Neural progenitor cell (in vitro differentiated cells): ENCODE data around the genes TXN and UGCG.

DNA sequence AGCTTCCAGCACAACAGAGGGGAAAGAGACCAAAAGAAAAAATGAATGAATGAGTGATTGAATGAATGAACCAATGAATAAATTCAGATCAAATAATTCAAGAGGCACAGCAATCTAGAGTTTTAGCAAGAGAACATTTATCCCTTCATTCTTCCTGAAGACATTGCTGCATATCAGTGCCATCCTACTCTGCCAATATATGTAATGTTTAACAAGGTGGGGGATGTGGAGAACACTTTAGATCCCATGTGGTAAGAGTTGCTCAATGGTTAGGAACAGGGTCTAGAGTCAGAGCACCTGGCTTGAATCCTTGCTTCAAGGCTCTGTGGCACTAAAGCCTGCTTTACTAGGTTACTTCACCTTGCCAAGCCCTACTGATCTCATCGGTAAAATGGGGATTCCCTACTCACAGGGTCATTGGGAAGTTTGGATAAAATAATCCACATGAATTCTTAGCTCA is 142.6 kb downstream of the PALM2AKAP2 start:
- RAMPAGE, long total RNA: no peak

DNA sequence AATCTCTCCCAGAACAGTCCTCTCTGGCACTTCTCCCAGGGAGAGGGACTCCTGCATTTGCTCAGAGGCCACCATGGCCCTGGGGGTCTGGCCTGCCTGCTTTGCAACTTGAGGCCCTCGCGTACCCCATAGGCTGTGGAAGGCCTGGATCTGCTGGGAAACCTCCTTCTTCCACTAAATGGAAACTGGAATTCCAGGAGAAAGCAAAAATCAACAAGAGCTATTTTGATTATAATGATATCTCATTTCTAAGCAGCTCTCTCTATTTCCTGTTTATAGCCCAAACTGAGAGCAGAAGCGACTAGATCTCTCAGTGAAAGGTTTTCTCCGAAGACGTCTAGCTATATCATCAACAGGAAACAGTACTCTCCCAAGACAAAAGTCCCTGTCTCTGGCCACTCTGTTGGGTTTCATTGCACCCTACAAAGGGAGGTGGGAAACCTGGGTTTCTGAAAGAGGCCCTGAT is 188.2 kb downstream of the PALM2AKAP2 start:
- RAMPAGE, long total RNA: no peak

GRCh38 chr9:110206770-110207965 is 791 bp downstream of the C9orf152 start:
- RAMPAGE, long total RNA: no peak

- RAMPAGE, long total RNA: start-site peak on the minus strand at chr9:110256480-110256604, 1,917 and 3,794 reads in 2 replicates
Observed at GRCh38 chr9:110256177-110257253, at the start of gene TXN. Gene TXN, minus strand, starts transcription at chr9:110256507.

- RAMPAGE, long total RNA: no peak
Observed at GRCh38 chr9:110604213-110604709, 24.7 kb upstream of the SVEP1 start.

- RAMPAGE, long total RNA: no peak
Observed at GRCh38 chr9:110867901-110868682, 170.2 kb downstream of the LPAR1 start.

- RAMPAGE, long total RNA: no peak
Observed at GRCh38 chr9:111385194-111385520, 55.1 kb upstream of the OR2K2 start.

DNA sequence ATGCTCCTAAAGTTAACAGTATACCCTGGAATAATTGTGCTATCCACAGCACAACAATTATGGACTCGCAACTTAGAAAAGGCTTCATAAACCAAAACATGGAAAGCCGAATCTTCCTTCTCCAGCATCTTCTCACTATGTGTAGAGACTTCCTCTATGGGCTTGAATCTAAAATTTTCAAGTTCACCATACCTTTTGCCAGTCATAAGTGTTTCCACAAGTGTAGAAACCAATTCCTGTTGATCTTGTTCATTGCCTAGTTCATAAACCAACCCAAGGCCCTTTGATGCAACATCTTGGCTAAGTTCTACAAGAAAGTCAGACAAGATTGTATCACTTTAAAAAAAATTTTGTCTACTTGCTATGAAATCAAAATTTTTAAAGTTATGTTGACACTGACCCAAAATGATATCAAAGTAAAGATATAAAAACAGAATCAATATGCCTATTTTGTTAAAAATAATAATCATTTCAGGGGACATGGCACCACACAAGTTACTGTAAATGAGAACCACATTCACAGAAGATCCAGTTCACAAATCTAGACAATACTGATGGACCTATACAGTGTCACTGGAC is 62.6 kb upstream of the OR2K2 start:
- RAMPAGE, long total RNA: no peak

GRCh38 chr9:111516001-111516624 is 8.9 kb upstream of the ZNF483 start:
- RAMPAGE, long total RNA: no peak

GRCh38 chr9:111895961-111896913 is at the start of gene UGCG:
Gene UGCG, plus strand, starts transcription at chr9:111896814.
- RAMPAGE, long total RNA: no peak

DNA sequence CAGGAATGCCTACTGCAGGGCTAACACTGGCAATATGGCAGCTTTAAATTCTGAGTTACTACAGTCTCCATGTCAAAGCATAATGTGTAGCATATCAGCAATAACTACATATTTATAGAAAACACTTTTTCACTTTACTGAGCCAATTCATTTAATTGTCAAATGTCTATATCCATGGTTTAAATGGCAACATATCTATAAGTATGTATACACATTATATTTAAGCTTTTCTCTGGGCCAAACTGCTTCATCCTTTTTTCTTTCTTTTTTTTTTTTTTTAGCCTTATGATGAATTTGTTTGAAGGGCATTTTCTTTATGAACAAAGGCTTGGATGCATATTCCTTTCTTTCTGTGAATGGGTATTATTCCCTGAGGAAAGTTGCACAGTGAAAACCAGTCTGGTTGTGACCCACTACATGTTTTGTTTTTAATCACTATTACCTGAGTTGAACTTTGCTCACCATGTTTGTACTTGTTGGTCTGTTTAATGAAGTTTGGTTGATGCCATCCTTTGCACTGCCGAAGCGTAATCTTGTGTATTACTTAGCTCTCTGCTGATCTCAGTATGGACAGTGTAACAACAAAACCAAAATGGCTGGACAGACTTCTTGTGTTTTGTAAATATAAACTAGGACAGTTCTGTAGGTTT is 38.0 kb downstream of the UGCG start:
- RAMPAGE, long total RNA: no peak

- RAMPAGE, long total RNA: no peak
Observed at GRCh38 chr9:111969212-111969623, 72.6 kb downstream of the UGCG start.

DNA sequence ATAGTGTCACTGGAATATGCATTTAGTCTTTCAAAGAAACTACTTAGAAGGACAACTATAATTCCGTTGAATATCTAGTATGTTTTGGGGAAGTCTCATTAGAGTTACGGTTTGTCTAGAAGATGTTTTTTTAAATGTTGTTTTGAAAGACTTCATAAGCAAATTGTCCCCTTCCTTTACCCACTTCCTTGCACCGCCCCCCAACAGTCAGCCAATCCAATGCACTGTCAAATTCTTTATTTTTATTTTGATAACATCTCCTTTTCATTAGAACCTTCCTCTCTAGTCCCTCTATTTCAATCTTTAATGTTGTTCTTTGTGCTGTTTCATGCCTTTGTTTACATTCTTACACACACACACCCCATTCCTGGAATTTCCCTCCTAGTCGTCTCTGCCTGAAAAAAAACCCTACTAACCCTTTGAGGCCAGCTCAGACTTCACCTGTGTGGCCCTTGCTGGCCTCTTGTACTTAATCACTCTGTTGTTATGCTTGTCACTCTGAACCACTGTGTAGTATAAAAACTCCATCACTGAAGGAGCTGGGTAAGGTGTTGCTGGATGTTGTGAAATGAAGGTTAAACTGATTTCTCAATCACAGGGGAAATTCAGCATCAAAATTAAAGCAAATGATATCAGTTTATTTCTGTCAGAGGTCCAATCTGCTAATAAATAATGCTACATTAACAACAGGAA is 133.3 kb downstream of the UGCG start:
- RAMPAGE, long total RNA: no peak

DNA sequence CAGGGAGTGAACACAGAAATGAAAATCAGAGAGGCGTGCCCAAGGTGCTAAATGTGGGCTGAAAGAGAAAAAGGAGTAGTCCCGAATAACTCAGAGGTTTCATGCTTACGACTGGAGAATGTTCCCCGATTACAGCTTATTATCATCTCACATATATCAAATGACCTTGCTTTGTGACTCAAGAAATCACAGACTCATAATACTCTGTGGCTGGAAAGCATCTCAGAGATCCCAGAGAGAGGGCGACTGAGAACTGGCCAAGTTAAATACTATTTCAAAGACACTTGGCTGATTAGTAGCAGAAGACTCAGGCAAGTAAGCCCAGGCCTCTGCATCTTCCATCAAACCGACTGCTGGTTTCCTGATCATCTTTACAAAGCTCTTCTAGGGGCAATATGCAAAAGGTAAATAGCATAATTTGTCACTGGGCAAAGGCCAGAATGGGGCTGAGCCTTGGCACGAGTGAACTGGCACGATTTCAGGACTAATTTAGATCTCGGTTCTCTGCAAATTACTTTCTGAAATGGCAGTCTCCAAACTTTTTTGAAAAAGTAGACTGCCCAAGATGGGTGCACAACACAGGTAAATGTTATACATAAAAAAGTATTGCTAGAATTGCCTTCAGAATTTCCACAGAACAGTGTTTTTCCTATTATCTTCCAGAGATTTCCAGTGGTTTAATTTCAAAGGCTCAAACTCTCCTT is 125.8 kb downstream of the SUSD1 start:
- RAMPAGE, long total RNA: no peak

DNA sequence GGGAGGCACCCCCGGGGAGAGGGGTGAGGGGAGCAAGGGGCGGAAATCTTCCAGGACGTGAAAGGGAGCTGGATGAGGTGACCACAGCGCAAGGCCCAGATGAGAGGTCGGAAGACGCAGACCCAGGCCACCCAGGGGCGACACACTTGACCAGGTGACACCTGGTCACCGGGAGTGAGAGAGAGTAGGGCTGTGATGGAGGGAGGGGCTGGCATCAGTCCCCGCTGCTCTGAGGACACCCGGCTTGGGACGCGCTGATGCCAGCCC is 433 bp upstream of the SUSD1 start:
- RAMPAGE, long total RNA: no peak

DNA sequence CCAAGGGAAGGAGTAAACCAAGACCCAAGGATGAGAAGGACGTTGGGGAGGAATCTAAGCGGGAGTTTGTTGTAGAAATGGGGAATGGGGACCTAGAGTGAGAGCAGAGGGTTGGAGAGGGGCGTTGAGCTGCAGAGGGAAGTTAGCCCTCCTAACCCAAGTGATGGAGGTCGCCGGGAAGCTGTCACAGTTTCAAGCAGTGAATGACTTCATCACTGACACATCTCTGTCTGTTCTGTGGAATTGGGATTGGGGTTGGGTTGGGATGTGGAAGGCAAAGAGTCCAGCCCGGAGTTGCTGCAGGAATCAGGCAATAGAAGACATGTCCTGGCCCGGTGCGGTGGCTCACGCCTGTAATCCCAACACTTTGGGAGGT is 781 bp upstream of the SUSD1 start:
- RAMPAGE, long total RNA: no peak

DNA sequence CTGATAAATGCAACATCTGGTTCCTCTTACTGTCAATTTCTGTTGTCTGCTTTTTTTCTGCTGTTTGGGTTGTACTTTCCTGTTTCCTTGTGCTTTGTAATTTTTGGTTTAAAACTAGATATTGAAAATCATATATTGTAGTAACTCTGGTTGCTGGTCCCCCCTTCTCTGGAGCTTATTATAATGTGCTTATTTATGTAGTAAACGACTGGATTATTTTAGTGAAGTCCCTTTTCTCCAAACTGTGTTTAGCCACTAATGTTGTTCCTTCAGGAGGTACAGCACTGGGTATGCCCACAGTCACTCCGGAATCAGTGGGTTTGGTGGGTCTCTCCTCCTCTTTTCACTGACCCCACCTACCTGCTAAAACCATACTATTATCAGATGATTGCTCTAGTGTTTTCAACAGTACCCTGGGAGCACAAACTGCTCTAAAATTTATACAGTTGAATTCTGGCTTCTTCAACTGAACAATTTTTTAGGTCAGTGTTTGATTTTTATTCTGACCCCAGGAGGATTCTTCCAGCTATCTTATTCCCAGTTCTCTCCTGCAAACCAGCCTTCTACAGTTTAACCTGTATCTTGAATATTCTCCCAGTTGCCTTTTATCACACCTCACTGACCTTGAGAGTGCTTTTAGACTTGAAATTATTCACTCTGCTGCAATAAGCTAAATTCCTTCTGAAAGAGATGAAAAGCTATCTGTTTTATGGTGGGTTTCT is 33.2 kb upstream of the SUSD1 start:
- RAMPAGE, long total RNA: no peak

DNA sequence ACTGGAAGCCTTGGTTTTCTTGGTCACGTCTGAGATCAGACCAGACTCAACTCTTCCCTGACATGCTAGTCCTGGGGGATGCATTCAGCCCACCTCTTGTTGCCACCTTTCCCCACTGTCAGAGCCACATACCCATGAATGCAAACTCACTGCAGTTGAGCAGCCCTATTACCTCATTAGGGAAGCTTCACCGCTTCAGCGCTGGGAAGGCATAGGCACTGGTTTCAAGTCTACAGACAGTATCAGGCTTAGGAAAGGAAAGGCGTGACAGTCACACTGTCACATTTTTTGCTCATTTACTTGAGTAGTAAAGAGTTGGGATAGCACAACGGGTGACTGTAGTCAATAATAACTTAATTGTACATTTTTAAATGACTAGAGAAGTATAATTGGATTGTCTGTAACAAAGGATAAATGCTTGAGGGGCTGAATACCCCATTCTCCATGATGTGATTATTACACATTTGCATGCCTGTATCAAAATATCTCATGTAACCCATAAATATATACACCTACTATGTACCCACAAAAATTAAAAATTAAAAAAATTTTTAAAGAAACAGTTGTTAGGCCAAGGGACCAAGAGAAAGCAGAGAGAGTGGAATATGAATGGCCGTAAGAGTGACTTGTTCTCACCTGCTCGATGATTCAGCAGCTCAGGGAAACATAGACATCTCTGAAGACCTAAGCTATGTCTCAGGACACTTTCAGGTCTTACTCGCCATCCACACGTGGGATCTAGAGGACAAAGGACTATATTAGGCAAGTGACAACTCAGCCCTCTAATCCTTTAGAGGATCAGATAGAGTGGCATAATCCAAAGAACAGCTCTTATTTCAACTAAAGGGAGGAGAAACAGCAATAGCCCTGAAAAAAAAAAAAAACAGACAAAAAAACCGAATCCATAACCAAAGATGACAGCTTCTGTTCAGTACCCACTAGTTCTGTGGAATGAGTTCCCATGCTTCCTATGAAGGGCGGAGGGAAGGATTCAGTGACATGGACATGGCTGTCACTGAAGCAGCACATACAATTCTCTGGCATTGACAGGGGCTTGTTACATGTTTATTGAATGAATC is 95.6 kb downstream of the KIAA1958 start:
- RAMPAGE, long total RNA: no peak

- RAMPAGE, long total RNA: no peak
Observed at GRCh38 chr9:112597733-112598450, 111.3 kb downstream of the KIAA1958 start.

- RAMPAGE, long total RNA: no peak
Observed at GRCh38 chr9:112731713-112732428, 14.0 kb upstream of the INIP start.